ENCODE measurements around a stretch of chr18.

GRCh38 chr18:76709674-76710342, 112.5 kb upstream of the ZNF236 start:
- PRO-cap = no peak

- PRO-cap = no peak
Observed at GRCh38 chr18:76823520-76824179, 1.3 kb downstream of the ZNF236 start.

- PRO-cap = no peak
Observed at GRCh38 chr18:76955404-76956385, 133.3 kb downstream of the ZNF236 start.

GRCh38 chr18:76967441-76968366, 145.3 kb downstream of the ZNF236 start:
- PRO-cap = no peak

- PRO-cap = no peak
Observed at GRCh38 chr18:76987767-76988811, 144.5 kb downstream of the MBP start.

GRCh38 chr18:77062153-77063173, 70.1 kb downstream of the MBP start:
- PRO-cap = no peak

DNA sequence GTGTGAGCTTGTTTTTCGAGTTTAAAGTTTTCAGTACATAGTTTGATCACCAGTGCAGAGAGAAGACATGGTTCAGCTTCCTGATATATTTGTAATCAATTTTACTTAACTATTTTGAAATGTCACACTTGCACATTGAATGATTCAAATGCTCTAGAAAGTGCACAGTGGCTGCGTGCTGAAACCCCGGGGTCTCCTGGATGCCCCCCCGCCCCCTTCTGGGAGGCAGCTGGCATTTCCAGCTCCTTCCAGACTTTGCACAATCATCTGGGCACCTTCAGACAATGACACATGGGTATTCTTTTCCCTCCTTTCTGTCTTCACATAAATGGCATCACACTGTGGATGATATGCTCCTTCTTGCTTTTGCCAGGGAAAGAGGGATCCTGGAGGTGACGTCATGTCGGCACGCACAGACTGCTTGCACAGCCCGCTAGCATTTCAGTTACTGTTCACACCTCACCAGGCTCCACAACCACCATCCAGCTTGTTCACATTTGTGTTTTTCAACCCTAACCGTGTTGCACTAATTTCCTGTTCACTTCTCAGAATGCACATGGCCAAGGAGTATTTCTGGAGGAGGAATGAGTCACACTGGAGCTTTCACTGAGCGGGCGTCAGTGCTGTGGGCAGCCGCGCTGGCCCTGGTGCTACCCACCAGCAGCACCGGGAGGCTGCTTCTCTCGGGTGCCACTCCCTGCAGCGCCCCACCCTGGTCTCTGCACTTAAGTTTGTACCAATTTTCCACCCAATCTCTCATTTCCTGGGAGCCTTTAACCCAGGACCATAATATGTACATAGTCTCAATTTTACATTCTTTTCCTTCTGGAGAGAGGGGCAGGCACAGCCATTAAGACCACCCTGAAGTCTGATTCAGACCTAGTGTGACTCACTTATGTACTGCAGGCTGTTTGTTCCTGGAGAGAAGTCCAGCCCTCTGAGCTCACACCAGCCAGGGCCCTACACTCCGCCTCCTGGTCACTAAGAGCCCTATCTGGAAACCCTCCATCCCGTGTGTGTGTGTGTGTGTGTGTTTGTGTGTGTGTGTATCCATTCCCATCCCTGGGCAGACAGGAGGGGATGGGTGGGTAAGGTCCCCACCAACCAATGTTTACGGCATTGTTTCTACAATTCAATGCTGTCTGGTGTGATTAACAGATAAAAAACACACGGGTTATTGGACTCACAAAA, 65.2 kb downstream of the MBP start:
- PRO-cap = unidirectional peak, plus-strand start at position 444 of the sequence; bidirectional peak, plus-strand start at position 620 of the sequence, minus-strand start at position 557 of the sequence; bidirectional peak, plus-strand start at position 963 of the sequence, minus-strand start at position 870 of the sequence

GRCh38 chr18:77071691-77072349, 60.8 kb downstream of the MBP start:
- PRO-cap = no peak

DNA sequence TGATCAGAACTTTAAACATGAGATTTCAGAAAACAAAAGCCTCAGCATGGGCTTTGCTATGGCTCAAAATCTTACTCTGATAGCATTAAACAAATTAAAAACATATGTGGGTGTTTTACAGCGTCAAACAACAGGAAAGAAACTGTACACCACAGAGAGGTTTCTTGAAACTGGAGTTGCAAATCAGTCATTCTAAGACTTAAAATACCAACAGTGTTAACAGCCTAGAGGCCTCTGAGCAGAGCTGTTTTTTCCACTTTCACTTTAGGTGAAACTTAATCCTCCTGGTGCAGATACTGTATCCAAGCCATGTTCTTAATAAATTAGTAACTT, 30.0 kb downstream of the MBP start:
- PRO-cap = no peak

DNA sequence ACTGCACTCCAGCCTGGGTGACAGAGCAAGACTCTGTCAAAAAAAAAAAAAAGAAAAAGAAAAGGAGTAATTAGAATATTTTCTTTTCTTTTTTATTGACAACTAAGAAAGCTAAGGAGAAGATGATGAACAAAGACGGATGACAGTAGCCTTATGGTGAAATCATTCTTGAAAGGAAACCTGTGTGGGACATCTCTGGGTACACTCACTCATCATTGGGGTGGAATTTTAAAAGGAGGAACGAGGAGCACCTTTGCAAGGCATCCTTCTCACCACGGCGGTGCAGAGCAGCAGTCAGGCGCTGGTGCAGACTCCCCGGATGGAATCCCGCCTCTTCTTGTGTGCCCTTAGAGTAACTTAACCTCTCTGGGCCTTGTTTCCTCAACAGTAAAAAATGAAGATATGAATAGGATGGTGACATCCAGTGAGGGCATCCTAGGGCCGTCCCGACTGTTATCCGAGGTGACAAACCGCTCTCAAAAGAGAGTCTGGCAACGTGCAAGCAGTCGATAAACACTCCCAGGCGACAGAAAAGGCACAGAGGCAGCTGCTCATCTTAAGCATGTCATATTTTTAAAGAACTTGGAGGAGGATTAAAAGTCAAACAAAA, 2.5 kb downstream of the MBP start:
- PRO-cap = no peak

GRCh38 chr18:77322445-77322980, 72.9 kb downstream of the GALR1 start:
- PRO-cap = no peak

GRCh38 chr18:78510236-78510733, 469.3 kb upstream of the SALL3 start:
- PRO-cap = no peak

- PRO-cap = no peak
Observed at GRCh38 chr18:78542979-78543505, 436.6 kb upstream of the SALL3 start.

DNA sequence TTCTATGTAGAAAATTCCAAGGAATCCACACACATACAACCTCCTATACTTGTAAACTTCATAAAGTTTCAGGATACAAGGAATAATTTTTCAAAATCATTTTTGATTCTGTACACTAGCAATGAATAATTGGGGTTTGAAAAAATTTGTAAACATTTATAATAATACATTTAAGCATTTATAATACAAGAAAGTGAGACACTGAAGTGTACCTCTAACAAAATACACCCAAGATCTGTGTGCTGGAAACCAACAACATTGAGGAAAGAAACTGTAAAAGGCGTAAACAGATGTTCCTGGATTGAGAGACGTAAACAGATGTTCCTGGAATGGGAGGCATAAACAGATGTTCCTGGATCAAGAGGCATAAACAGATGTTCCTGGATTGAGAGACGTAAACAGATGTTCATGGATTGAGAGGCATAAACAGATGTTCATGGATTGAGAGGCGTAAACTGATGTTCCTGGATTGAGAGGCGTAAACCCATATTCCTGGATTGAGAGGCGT, 32.6 kb upstream of the NFATC1 start:
- PRO-cap = no peak

DNA sequence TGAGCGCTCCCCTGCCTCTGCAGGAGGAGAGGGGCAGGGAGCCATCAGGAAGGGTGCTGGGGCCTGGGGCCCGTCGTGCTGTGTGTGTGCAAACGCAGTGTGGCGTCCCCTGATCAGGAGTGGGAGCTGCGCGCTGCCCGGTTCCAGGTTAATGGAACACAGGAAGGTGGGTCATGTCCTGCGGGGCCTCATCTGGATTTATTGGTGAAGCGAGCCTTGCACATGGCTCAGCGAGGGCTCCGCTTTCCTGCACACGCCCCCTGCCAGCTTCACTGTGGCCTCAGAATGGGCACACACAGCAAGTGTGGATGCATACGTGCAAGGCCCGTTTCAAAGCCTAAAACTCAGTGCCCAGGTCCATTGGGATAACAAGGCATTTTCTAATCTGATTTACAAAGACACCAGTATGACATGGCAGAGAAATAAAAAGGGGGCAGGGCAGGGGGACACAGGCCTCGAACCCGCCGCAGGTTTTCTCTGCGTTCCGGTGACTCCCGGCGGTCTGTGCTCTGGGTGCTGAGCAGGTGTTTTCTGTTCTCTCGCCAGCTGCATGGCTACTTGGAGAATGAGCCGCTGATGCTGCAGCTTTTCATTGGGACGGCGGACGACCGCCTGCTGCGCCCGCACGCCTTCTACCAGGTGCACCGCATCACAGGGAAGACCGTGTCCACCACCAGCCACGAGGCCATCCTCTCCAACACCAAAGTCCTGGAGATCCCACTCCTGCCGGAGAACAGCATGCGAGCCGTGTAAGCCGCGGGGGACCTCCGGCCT, 52.7 kb downstream of the NFATC1 start:
- PRO-cap = no peak

DNA sequence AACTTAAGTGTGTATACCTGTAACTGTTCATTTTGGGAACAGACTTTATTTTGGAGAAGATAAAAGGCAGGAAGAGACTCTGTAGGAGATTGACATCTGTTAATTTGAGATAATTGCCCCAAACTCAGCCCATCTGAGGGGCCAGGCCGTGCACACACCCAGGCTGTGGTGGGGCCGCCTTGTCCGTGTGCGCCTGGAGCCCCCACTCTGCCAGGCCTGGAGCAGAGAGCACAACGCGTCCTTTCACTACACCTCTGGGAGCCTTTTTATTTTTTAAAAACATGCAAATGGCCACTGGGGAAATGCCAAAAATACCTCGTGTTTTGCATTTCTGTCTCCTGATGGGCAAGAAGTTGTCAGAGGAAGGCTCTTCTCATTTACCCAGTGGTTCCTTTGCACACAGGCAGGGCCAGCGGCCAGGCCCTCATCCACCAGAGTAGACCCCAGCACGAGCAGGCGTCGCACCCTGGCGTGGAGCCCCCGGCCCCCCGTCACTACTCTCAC, 64.6 kb downstream of the NFATC1 start:
- PRO-cap = no peak

DNA sequence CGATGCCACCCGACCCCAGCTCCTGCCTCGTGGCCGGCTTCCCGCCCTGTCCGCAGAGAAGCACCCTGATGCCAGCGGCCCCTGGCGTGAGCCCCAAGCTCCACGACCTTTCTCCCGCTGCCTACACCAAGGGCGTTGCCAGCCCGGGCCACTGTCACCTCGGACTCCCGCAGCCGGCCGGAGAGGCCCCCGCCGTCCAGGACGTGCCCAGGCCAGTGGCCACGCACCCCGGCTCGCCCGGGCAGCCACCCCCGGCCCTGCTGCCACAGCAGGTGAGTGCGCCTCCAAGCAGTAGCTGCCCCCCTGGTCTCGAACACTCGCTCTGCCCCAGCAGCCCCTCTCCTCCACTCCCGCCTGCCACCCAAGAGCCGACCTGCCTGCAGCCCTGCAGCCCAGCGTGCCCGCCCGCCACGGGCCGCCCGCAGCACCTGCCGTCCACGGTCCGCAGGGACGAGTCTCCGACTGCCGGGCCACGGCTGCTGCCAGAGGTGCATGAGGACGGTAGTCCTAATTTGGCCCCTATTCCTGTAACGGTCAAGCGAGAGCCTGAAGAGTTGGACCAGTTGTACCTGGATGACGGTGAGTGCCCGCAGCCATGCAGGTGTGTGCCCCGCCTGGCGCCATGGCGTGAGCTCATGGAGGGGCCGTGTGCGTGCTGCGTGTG, 90.8 kb downstream of the NFATC1 start:
- PRO-cap = no peak

DNA sequence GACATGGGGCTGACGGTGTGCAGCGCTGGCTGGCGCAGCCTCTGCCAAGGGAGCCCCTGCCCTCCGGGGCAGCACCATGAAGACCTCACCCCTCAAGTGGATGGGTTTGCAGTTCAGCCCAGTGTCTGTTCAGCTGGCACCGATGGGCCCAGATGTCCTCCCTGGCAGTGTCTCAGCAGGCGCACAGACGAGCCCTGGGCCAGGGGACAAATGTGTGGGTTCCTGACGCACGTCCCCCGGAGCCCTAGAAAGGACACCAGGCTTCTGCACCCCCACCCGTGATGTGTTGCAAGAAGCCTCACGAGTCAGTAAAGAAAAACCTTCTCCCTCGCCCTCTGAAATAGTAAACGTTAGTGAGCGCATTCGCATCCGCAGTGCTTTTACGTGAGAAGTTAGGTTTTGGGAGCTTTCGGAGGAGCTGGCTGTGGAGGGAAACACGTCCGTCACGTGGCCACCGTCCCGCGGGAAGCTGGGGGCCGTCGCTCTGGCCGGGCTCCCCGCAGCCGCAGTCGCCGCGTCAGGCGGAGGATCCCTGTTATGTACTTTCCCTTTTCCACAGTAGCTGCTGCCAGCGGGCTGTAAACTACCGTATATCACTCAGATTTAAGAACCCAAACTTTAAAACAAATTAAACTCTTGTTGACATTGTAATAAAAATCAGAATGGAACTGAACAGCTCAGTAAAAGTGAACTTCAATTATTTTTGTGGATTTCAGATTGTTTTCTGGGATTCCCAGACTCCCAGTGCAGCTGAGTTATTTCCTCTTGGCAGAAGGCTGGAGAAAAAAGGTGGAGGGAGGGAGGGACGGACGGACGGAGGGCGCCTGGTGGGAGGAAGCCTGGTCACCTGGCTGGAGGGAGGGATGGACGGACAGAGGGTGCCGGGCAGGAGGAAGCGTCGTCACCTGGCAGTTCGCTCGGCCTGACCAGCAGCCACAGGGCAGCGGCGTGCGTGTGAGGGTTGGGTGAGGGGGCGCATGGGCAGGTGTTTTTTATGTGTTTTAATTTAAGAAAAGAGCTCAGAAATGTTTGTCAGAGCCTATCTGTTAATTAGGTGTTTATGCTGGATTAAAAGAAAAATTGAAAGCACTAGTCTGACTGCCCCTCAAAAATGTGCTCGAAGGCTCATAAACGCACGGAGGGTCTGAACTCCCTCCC, 112.1 kb downstream of the NFATC1 start:
- PRO-cap = no peak

DNA sequence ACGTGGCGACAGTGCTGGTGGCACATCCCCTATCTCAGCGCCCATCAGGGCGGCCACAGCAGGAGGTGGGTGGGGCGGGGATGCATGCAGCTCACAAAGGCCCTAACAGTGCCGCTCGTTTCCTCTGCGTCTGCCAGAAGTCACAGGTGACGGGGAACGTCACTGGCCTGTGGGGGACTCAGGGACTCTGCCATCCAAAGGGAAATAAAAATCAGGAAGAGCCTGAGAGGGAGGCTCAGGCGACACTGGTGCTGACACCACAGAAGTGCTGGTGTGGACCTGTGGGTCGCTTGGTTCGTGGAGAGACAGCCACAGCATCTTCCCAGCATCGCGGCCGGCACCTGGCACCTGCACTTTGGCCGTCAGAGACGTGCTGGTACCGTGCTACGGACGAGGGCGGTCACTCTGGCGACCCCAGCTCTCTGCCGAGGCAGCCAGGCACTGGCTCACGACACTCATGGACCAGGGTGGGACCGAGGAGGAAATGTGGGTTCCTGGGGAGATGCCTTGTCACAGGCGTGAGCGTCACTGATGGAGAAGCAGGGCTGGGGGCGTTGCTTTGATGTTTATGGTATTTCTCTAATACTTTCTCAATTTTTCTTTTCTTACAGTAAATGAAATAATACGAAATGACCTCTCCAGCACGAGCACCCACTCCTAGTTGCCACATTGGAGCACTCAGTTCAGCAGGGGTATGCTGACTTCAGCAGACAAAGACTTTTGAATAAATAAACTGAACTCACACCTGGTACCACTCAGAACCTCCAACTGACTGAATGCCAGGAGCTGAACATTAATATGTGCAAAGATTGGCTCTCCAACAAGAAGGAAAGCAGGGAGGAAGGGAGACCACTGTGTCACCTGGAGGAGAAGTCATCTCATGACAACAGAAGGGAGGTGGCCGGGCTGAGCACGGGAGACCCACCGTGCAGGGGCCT, 131.5 kb downstream of the NFATC1 start:
- PRO-cap = no peak

GRCh38 chr18:79685287-79685800, 5.7 kb downstream of the CTDP1 start:
- PRO-cap = no peak

Data from Calu3 (cell line).